Airway epithelial cell (primary cell): ENCODE data around the genes FAM83D and SRSF6.

DNA sequence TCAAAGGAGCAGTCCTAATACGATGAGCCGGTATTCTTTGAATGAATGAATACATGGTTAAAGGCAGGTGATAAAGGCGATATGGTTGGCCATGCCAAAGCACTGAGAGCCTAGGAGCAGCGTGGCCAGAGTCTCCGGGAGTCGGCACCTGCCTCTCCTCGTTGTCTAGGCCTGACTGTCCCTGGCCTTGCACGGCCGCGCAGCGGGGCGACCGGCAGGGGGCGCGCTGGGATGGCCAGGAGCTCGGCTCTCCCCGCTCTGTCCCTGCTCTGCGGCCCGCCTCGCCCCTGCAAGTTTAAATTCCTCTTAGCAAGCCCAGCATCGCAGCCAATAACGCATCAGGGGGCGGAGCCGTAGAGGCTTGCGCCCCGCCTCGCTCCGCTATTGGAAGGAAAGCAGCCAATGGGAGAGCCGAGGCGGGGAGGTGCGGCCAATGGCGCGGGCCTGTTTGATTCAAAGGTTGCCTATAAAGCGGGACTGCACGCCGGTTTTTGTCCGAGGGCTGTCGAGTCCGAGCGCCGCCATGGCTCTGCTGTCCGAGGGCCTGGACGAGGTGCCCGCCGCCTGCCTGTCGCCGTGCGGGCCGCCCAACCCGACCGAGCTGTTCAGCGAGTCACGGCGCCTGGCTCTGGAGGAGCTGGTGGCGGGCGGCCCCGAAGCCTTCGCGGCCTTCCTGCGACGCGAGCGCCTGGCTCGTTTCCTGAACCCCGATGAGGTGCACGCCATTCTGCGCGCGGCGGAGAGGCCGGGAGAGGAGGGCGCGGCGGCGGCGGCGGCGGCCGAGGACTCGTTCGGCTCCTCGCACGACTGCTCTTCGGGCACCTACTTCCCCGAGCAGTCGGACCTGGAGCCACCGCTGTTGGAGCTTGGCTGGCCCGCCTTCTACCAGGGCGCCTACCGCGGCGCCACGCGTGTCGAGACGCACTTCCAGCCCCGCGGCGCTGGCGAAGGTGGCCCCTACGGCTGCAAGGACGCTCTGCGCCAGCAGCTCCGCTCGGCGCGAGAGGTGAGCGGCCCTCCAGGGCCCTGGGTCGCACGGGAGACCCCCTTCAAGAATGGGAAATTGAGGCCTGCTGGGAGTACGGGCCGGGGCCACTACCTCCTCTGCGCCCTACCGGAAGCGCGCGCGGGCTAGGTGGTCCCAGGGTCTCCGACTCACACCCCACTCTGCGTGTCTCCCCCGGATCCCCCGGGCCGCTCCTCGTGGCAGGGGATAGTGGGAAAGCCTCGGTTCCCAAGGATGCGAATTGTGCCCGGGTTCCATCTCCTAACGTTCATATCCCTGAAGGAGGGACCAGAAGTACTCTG lies at the start of gene FAM83D:
TSS of gene FAM83D (plus strand) at position 498 of the 1,308 bp plus-strand sequence.
- RAMPAGE, long total RNA = no peak

DNA sequence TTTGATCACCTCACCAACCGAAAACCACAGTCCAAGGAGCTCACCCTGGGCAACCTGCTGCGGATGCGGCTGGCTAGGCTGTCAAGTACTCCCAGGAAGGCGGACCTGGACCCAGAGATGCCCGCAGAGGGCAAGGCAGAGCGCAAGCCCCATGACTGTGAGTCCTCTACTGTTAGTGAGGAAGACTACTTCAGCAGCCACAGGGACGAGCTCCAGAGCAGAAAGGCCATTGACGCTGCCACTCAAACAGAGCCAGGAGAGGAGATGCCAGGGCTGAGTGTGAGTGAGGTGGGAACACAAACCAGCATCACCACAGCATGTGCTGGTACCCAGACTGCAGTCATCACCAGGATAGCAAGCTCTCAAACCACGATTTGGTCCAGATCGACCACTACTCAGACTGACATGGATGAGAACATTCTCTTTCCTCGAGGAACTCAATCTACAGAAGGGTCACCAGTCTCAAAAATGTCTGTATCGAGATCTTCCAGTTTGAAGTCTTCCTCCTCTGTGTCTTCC lies 10.4 kb upstream of the DHX35 start:
- RAMPAGE, long total RNA = no peak

- RAMPAGE, long total RNA = no peak
These were observed 798.4 kb downstream of the MAFB start for GRCh38 chr20:39890547-39891109.

GRCh38 chr20:40550982-40551720 lies 137.9 kb downstream of the MAFB start:
- RAMPAGE, long total RNA = no peak

DNA sequence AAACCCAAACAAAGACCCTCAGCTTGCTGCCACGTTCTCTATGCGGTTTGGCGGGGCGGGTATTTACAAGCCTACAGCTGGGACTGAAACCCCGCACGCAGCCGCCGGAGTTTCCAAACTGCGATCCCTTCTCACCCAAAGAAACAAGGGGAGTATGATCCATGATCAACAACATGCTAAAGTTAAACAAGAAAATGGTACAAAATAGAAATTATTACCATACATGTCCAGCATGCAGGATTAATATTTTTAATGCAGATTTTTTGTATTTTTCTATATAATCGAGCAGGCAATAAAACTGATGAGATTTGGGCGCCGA lies 2.1 kb downstream of the MAFB start:
- RAMPAGE, long total RNA = no peak

GRCh38 chr20:41017658-41018197 lies 10.9 kb upstream of the TOP1 start:
- RAMPAGE, long total RNA = no peak

GRCh38 chr20:41039161-41039514 lies 10.5 kb downstream of the TOP1 start:
- RAMPAGE, long total RNA = no peak

DNA sequence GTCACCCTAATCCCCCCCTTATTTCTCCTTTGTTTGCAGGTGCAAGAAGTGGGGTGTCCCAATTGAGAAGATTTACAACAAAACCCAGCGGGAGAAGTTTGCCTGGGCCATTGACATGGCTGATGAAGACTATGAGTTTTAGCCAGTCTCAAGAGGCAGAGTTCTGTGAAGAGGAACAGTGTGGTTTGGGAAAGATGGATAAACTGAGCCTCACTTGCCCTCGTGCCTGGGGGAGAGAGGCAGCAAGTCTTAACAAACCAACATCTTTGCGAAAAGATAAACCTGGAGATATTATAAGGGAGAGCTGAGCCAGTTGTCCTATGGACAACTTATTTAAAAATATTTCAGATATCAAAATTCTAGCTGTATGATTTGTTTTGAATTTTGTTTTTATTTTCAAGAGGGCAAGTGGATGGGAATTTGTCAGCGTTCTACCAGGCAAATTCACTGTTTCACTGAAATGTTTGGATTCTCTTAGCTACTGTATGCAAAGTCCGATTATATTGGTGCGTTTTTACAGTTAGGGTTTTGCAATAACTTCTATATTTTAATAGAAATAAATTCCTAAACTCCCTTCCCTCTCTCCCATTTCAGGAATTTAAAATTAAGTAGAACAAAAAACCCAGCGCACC lies 14.1 kb upstream of the PLCG1 start:
- RAMPAGE, long total RNA = no peak

DNA sequence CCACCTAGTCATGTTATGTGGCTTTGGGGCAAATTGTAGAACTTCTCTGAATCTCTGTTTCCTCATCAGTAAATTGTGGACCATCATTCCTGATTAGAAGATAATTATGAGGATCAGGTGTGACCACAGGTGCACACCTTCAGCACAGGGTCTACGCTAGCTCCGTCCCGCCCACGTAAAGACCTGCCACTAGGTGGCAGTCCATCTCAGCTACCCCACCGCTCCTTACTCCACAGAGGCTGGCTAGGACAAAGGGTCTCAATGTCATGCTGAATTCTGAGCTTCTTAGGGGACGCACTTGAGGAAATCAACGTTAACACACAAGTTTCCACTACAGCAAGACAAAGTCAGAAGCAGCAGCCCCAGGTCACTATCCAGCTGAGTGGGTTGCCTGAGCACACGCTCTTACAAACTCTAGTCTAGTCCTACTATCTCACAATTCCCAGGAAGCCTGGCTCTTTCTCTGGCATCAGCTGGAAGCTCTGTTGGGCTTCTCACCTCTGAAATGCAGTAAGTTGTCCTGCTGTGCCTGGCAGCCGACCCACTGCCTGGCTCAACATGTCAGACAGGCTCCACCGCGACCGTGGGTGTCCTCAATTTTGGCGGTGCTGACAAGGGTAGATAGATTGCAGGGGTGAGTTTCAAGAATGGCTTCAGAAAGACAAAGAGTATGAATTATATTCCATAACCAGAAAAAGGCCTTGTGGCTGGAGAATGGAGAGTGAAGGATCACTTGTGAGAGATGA lies 2.0 kb upstream of the PLCG1 start:
- RAMPAGE, long total RNA = no peak

GRCh38 chr20:41150485-41151290 lies 13.3 kb downstream of the PLCG1 start:
- RAMPAGE, long total RNA = no peak

- RAMPAGE, long total RNA = no peak
These were observed 37.5 kb downstream of the PLCG1 start for GRCh38 chr20:41174483-41175690.

DNA sequence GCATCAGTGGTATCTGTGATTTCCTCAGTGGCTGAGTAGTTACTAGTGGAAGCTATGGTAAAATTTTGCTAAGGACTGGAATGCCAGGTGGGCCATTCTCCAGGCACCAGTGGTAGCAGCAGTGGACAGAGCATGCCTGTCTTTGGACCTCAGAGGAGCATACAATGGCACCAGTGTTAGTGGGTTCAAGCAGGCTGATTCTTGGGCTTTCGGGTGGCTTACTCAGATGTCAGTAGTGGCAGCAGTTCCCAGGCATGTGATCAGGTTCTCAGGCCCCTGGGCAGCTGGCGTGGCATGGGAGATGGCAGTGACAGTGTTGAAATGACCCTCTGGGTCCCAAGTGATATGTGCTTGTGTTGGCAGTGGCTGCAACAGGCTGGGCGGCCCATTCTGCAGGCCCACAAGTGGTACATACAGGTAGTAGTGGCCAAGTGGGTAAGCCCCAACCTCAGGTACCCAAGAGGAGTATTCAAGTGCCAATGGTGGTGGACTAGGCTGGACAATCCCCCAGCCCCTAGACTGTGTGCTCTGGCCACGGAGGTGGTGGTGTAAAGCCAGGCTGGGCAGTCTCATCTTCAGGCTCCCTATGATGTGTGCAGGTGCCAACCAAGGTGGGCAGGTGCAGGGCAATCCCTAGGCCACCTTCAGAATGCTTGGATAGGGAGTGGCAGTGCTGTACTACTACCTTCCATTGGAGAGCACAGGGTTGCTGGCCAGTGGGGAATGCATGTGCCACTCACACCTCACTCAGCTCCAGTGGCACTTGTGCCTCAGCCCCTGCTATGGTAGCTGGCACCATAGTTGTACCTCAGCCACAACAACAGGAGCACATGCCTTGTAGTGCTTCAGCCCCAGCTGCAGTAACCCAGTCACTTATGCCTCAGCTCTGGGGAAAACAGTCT lies 54.7 kb downstream of the PLCG1 start:
- RAMPAGE, long total RNA = no peak

DNA sequence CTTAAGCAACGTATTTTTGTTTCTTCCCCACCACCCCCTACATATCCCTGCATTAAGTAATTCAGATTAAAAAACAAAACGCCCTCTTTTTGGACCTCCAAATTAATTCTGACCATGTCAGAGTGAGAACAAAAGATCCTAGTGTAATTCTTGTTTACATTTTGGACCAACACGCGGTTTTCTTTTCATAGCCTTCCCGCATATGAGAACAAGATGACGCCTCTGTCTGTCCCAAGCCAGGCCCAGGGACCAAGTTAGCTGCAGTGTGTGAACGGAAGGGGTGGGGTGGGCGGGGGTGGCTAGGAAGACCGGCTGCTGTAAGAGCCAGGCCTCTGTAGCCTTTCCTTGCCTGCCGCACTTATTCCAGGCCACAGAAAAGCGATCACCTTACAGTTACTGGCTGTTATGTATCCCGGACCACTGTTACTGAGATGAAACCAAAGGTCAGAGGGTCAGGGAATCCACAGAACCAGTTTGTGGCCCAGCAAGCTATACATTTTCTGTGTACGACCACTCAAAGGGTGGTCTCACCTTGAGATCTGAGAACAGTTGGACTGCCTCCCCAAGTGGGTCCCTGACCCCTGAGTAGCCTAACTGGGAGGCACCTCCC lies 68.0 kb downstream of the PLCG1 start:
- RAMPAGE, long total RNA = no peak

DNA sequence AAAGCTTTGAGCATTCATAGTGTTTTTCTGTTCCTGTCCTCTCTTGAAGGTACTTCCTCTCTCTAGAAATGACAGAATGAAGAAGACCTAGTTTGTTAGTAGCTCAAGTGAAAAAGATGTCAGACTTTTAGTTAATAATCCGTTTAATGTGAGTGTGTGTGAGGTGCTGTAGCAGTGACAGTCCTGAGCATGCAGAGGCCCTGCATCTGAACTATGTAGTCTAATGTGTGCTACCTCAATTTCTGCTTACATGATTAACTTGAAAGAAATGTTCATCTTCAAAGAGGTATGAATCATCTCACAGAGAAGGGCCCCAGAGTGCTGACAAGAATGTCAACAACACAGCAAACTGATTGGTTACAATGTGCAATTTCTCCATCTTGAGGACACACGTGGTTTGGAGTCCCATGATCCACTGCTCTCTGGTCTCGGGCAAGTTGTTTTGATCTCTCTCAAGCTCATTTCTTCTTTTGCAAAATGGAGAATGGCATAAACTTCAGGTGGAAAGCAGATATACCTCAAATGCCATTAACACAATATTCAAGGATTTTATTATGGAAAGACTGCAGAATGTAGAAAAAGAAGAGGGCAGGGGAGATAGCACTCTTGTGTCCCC lies 61.7 kb upstream of the EMILIN3 start:
- RAMPAGE, long total RNA = no peak

- RAMPAGE, long total RNA = no peak
These were observed 84.2 kb upstream of the EMILIN3 start for GRCh38 chr20:41450883-41451151.

GRCh38 chr20:41557255-41557978 lies 60.8 kb downstream of the CHD6 start:
- RAMPAGE, long total RNA = no peak

DNA sequence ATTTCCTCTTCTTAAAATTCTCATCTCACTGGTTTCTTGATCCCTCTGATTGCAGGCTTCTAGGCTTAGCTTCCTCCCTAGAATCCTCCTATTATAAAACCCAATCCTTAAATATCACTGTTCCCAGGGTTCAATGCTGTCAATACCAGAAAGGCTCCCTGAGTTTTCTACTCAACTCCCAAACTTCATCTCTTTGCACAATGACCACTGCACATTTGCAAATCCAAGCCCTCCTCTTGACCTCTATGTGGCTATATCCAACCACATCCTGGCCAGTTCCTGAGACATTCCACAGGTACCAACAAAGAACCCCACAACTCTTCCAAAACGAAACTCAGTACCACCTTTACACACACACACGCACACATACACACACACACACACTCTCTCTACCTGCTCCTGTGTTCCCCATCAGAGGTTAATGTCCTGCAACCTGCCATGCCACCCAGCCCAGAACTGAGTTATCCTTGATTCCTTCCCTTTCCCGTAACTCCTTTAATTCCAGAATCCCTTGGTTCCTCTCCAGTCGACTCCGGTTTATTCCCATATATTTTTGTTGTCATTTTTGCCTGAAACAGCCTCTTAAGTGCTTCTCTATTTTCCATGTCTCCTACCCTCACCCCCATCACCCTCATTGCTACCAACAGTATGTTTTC lies 58.5 kb downstream of the CHD6 start:
- RAMPAGE, long total RNA = no peak

GRCh38 chr20:42837485-42837944 lies 352.2 kb downstream of the PTPRT start:
- RAMPAGE, long total RNA = no peak

GRCh38 chr20:43457334-43457946 lies at the start of gene SRSF6:
Gene SRSF6, plus strand, starts transcription at chr20:43457896.
- RAMPAGE, long total RNA = no peak

GRCh38 chr20:43461564-43462373 lies 4.1 kb downstream of the SRSF6 start:
- RAMPAGE, long total RNA = no peak